Mesenchymal stem cell of the bone marrow (primary cell): ENCODE measurements around the gene HINT1.

GRCh38 chr5:129905108-129906251 is 1.2 kb downstream of the CHSY3 start:
- CAGE, long polyA plus RNA: no peak

GRCh38 chr5:130897356-130898399 is 267.4 kb downstream of the HINT1 start:
- CAGE, long polyA plus RNA: no peak

- CAGE, long polyA plus RNA: no peak
These were observed at the start of gene HINT1 for GRCh38 chr5:131165140-131165606. TSS of gene HINT1 (minus strand) at chr5:131165256.

- CAGE, long polyA plus RNA: no peak
These were observed 41.8 kb downstream of the LYRM7 start for GRCh38 chr5:131212478-131213025.

DNA sequence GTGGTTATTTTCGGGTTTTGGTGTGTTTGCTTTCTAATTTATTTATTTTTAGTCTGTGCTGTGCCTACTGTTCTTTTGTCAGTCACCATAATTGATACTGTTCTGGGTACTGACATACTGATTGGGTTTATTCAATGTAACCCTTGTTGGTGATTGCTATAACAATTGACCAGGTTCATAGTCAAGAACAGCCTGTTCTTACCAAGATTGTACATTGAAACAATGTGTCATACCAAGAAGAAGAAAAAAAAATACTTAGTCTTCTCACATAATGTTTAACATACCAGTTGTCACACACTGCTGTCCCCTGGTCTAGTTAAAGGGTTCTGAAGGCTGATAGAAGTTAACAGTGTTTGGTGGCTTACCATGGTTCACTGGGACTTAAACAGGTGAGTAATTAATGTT is 18.6 kb upstream of the CDC42SE2 start:
- CAGE, long polyA plus RNA: no peak

DNA sequence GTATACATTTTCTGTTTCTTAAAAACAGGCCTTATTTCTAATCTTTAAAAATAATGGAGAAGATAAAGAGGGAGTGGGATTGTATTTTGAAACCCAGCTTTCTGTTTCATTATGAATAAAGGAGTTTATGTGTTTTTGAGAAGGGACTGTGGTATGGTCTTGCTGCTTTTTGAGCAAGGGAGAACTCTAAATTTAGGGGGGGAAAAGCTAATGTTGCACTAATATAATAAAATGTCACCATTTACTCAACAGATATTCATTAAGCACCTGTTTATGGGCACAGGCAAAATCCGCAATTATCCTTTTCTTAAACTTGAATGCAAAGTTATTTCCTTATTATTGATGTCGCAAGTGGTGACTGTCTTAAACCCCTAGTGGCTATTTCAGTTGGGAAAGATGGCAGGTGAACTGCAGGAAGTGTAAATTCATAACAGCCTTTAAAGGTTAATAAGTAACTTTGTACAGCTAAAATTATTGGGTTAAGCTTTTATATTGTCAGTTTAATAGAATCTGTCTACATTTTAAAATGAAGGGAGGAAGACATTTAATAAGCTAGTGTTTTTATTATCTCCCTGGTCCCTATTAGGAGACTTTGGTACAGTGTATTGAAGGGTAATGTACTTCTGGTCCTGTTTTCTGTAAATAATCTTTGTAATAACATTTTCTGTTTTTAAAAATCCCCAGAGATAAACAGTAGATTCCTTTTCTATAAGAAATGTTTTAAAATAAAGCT is 1.6 kb downstream of the CDC42SE2 start:
- CAGE, long polyA plus RNA: no peak

- CAGE, long polyA plus RNA: no peak
These were observed 17.2 kb downstream of the CDC42SE2 start for GRCh38 chr5:131280898-131281528.

- CAGE, long polyA plus RNA: no peak
These were observed 24.0 kb downstream of the CDC42SE2 start for GRCh38 chr5:131287942-131288259.

DNA sequence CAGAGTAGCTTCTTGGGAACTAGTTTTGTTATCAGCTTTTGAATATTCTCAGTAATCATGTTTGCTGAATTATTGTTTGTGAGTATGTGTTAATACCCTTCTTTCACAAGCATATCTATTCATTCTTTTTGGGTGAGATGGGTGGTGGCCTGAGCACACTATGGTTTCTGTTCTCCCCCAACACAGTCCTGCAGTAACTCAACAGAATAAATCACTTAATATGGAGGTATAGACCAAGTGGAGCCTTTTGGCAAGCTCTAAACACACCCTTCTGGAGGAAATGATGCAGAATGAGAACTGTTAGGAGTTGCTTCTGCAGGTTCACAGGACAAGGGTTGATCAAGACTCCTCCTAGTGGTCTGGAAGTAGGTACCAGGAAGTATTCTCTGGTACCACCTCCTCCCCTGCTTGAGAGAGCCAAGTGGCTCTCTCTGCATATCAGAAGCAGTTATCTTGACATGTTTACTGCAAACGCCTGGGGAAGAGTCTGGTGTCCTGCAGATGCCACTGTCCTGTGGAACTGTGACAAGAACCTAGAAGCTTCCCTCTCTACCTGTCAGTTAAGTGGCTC is 118.4 kb downstream of the CDC42SE2 start:
- CAGE, long polyA plus RNA: no peak

GRCh38 chr5:131417317-131417900 is 153.6 kb downstream of the CDC42SE2 start:
- CAGE, long polyA plus RNA: no peak

GRCh38 chr5:131632110-131632749 is 2.8 kb downstream of the RAPGEF6 start:
- CAGE, long polyA plus RNA: no peak

DNA sequence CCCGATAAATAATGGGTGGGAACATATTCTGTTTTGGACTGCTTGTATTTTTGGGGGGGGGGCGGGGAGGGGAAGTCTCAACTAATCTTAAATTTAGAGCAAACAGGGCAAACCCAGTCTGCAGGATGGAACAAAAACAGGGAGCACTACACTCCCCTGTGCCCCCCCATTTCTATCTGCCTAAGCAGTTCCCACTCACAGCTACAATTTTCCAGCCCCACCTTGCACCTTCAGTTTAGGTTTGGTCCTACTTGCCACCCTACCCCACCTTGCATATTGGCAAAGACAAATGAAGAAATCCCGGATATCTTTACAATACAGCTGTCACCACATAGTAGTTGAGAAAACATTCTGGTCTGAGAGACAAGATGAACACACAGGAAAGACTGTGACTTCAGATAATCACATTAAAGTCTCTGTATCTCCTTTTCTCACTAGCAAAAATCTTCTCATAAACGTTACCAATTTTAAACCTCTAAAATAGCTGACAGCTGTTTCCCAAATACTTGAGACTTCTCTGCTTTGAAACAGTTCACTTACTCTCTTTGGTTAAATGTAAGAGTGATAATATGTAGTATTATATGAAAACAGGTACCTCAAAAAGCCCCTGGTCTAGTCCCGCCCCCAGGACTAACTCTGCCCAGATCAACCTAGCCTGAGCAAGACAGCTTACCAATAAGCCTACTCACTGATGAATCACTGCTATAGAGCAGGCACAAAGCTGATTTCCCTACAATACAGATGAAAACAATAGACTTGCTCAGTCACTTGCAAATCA is 5.2 kb upstream of the RAPGEF6 start:
- CAGE, long polyA plus RNA: no peak

DNA sequence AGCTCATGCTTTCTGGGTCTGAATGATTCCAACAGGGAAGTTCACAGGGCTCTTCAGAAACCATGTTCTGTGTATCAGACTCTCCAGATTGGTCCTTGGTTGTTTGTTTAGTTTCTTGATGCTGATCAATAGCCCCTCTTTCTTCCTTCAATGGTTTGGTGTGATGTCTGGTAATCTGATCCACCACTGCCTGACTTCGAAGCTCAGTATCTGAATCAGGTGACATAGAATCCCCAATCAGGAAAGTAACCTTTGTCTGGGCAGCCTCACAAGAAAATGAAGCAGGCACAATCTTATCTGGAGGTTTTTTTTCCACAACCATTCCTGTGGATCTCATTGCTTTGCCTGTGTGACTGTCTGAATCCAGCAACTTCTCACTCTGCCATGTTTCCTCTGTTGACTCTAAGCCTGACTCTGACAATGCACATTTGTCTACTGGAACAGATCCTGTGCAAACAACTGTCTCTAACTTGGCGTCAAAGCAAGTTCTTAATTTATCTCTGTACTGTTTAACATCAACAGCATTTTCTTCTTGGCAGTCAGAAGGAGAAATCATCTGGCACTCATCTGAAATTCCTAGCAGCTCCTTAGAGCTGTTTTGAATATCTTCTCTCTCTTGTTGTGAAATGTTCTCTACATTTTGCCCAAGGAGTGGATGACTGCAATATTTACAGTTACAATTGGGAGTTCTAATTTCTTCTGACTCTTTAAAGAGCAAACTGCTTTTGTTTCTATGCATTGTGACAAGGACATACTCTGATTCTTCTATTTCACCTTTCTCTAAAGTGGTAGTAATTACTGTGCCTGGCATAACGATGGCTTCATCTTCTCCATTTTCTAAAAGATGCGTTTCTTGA is 37.1 kb upstream of the RAPGEF6 start:
- CAGE, long polyA plus RNA: no peak

- CAGE, long polyA plus RNA: no peak
These were observed 10.3 kb downstream of the FNIP1 start for GRCh38 chr5:131786549-131786924.

DNA sequence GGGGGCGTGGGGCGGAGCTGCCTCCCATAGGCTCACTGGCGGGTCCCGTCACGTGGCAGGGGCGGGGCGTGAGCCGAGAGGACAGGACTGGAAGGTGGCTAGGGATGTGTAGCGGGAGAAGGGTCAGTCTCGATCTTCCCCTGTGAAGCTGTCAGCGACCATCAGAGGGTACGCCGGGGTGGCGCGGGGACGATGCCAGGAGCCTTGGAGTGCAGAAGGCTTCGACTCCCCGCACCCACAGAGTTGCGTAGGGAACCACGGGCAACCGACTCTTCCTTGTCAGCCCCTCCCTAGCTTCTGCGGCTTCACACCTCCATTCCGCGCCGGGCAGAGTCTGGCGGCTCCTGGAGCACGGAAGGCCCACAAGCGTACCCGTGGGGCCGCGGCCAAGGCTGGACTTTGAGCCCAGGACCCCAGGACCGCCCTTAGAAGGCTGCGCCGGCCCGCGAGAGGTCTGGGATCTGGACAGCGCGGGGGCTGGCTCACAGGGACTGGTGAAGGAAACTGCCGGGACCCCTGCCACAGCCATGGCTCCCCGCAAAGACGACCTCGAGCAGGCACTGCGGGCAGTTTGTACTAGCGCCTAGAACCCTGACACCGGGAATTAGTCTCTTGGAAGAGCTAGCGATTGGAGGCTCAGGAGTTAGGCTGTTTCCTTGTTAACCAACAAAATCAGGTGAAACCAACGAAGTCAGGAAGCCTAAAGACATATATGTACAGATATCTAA is 485 bp upstream of the FNIP1 start:
- CAGE, long polyA plus RNA: no peak

GRCh38 chr5:131944571-131945096 is 829 bp downstream of the MEIKIN start:
- CAGE, long polyA plus RNA: no peak

DNA sequence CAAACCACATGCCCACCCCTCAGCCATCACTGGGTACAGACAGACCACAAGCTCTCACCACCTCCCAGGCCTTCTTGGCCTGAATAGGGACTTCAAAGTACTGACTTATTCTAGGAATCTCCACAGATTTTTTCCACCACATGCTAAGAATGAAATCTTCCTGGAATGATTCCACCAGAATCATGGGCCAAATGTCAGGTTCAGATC is 28.3 kb downstream of the ACSL6 start:
- CAGE, long polyA plus RNA: no peak

- CAGE, long polyA plus RNA: no peak
These were observed 12.5 kb downstream of the P4HA2 start for GRCh38 chr5:132215029-132215751.

DNA sequence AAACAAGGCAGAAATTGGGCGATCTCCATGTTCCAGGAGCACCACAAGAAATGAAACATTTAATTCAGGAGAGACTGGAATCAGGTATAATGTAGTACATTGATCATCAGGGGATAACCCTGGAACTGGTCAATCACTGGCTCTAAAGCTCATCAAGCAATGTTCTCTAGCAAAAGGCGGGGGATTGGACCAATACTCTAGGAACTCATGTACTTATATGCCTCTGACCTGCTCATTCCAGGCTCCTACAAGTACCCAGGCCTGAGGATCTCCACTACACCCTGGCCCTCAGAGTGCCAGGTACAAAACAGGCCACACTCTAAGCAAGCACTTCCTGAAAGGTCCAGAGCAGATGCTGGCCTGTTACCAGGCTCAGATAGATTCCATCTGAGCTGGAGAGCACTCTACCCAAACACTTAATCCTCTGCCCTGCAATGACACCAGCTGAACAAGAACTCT is 3.1 kb downstream of the P4HA2 start:
- CAGE, long polyA plus RNA: no peak

DNA sequence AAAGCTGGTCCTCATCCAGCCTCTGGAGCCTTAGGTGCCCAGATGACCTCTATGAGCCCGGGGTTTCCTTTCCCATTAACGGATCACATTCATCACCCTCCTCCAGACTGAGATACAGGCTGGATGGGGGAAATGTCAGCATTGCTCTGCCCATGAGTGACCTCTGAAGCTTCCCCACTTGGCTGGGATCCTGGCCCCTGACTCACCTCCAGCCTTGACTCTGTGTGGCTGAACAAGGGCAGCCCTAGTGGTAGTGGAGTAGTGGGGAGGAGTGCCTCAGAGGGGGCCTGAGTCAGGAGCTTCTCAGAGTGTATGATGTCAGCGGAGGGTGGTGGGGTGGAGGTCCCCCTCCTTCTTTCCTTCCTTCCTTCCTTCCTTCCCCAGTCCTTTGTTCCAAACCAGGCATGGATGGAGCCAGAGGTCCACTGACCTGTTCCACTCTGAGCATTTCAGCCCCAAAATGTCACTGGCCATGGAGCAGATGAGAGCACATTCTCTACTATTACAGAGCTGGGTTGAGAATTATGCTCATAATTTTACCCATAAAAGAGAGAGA is 6.5 kb downstream of the PDLIM4 start:
- CAGE, long polyA plus RNA: no peak